Measurements from ENCODE around the gene PRDM10.

DNA sequence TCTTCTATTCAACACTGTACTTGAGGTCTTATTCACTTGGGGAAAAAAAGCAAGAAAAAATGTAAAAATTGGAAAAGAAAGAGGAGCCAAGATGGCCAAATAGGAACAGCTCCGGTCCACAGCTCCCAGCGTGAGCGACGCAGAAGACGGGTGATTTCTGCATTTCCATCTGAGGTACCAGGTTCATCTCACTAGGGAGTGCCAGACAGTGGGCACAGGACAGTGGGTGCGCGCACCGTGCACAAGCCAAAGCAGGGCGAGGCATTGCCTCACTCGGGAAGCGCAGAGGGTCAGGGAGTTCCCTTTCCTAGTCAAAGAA, 18.3 kb downstream of the ARHGAP32 start:
- PRO-cap, 10 experiments, result no peak in any of the 10 experiments

- PRO-cap, 10 experiments, result no peak in any of the 10 experiments
Observed at GRCh38 chr11:129221881-129222306, 29.8 kb upstream of the ARHGAP32 start.

DNA sequence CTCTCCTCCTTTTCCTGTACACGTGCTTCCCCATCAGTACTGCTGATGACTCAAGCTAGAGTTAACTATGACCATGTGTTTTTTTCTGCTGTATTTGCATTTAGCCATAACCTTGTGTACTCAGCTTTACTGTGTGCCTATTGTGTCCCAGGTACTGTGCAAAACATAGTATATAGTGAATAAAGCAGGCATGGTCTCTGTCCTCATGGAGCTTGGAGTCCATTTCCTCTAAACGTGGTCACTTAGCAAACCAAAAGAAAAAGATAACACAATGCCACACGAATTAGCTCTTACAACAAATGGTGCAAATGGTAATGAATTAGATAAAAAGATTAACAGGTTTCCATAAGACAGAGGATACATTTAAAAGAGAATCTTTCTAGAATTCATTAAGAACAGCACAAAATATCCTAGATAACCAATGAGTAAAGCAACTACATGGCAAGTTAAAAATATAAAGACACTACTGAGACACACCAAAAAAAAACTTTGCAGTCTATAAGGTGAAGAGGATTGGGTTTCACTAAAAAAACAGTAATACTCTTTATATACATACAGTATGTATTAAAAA, 56.7 kb upstream of the ARHGAP32 start:
- PRO-cap, 10 experiments, result no peak in any of the 10 experiments

GRCh38 chr11:129260607-129261195, 68.6 kb upstream of the ARHGAP32 start:
- PRO-cap, 10 experiments, result no peak in any of the 10 experiments

DNA sequence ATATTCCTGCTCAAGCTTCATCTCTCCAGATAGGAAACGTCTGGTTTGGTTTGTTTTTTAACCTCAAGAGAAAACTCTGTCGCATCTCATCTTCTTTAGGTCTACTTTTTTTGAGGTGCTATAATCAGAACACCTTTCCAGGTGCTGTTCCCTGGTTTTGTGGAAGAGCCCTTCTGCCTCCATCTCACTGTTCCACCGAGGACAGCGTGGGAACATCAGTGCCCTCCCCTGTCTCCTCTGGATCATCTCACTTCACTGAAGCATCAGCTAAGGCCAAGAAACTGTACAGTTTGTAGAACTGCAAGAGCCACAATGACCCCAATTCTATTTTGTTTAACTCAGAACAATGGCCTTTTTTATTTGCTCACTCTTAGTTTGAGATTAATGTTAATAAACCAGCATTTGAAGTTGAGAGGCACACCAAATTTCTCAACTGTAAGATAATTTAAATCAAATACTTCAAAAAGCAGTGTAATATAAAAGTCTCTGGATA, 82.2 kb upstream of the ARHGAP32 start:
- PRO-cap, 10 experiments, result no peak in any of the 10 experiments

- PRO-cap, 10 experiments, result no peak in any of the 10 experiments
Observed at GRCh38 chr11:129275750-129276351, 83.7 kb upstream of the ARHGAP32 start.

GRCh38 chr11:129283045-129283741, 91.1 kb upstream of the ARHGAP32 start:
- PRO-cap, 10 experiments, result peak in 2 of 10 experiments; most common plus-strand start chr11:129283456 (in 1); most common minus-strand start chr11:129283271 (in 1)

- PRO-cap, 10 experiments, result peak in 4 of 10 experiments; most common plus-strand start chr11:129364393 (in 4)
Observed at GRCh38 chr11:129364049-129364721, 11.5 kb upstream of the BARX2 start.

DNA sequence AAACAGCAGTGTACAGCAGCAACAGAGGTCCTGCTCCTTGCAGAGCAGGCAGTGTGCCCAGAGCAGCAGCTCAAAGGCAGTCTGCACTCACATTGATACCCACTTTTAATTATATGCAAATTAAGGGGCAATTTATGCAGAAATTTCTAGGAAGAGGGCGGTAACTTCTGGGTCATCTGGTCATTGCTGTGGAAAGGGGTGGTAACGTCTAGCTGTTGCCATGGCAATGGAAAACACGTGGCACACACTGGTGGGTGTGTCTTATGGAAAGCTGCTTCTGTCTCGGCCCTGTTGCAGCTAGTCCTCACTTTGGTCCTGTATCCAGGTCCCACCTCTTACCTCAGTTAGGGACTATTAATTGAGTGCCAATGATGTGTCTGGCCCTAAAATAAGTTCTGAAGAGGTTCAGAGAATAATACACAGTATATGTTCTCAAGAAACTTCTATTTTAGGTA, 36.9 kb downstream of the BARX2 start:
- PRO-cap, 10 experiments, result peak in 1 of 10 experiments; most common plus-strand start position 304 of the sequence (in 1); most common minus-strand start position 107 of the sequence (in 1)

DNA sequence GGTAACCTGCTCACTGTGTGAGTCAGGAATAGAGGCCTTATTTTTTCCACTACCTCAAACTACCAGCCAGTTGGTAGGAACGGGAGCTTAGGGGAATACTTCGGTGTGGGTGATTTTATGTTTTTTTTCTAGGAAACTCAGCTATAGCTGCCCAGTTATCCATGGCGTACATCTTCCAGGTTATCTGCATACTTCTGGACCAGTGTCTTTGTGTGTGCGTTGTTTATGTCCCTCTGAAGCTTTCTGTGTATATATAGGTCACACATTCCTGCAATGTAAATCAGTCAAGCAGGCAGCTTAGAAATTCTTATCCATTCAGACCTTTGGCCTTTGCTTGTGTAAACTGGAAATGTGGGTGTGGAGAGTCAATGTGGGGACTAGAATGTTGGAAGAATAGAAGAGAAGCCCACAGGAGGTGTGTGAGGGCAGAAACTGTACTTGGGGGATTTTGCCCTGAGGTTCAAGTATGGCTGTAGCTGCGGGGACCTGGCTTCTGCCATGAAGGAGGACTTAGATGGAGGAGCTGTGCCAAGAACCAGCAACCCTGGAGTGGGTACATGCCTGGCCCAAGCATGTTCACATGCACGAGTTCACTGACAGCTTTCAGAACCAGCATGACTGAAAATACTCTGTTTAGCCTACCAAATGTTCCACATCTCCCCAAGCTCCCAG, 51.8 kb downstream of the BARX2 start:
- PRO-cap, 10 experiments, result no peak in any of the 10 experiments

GRCh38 chr11:129768318-129768816, 47.3 kb upstream of the TMEM45B start:
- PRO-cap, 10 experiments, result no peak in any of the 10 experiments

DNA sequence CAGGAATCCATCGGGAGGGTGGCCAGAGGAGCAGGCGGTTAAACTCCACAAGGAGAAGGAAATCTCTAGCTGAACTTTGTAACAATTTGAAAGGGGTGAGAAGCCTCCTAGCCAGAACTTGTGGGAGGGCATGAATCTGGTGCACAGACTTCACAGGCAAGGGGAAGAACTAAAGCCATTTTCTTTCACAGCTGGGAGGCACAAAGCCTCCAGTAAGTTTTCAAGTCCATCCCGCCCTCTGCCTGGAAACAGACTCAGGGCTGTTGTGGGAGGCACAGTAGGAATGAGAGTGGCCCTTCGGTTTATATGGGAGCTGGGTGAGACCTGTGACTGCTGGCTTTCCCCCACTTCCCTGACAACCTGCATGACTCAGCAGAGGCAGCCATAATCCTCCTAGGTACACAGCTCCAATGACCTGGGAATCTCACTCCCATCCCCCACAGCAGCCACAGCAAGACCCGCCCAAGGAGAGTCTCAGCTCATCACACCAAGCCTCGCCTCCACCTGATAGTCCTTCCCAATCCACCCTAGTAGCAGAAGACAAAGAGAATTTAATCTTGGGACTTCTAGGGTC, 12.2 kb upstream of the TMEM45B start:
- PRO-cap, 10 experiments, result peak in 1 of 10 experiments; most common plus-strand start position 490 of the sequence (in 1); most common minus-strand start position 279 of the sequence (in 1)

DNA sequence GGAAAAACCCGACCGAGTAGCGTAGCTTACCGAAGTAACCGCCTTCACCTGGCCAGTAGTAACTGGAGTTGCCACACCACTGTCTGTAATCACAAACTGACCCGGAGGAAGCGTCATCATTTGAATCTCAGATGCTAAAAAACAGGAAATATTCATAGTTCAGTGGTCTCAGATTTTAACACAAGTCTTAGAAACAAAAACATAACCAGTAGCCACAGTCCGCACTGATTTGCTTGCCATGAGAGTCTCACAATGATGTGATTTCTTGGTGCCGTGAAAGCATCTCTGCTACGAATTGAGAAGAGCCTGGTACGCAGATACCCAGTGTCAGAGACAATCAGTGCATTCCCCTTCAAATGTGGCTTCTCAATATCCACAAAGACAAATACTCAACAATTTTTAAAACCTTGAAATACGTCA, 10.2 kb upstream of the NFRKB start:
- PRO-cap, 10 experiments, result no peak in any of the 10 experiments

DNA sequence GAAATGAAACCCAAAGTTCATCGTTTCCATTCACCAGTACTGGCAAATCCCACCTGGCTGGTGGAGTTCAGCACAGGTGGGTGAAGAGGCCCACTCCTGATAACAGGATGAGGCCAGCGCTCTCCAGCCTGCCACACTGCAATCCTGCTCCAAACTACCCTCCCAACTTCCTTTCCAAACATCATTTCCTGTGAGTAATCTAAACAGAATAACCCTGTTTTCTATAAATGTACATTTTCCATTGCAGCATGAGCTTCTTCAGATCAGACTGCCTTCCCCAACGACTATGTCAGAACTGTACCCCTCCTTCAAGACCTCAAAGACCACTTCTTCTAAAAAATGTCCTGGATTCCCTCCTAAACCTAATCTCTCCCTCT, 15.9 kb upstream of the NFRKB start:
- PRO-cap, 10 experiments, result no peak in any of the 10 experiments

GRCh38 chr11:130001931-130002673, 533 bp downstream of the PRDM10 start:
- PRO-cap, 10 experiments, result peak in 10 of 10 experiments; most common plus-strand start chr11:130002013 (in 7); most common minus-strand start chr11:130002219 (in 8)

DNA sequence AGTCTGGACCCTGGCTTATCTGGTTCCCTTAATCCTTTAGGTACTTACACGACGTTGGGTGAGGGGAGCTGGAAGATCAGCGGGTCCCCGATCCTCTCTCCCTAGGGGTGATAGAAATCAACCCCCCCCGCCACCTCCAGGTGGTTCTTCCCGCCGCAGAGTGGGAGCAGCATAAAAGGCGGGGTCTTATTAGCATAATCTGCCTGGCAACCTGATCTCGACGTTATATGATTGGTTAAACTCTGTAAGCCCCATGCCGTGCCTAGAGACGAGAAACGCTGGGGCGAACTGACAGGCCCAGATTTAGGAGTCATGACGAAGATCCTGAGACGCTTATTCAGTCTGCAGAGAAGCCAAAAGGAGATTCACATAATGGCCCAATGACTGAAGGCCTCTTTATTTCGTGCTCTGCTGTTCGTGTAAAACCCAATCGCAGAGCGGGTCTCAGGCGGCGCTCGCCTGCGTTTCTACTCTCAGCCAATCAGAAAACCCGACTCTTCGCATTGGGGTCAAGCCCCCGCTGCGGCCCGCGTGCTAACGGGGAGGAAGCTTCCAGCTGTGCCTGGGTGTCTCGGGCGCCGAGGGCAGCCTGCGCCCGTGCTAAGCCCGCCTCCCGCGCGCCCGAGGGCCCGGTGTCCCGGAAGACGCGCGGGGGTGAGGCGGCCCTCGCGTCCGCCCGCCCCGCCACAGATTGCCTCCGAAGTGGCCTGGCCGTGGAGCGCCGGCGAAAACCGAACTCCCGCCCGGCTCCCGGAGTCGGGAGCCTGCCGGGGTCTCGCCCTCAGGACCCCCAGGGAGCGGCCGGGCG, at the start of gene PRDM10:
Gene PRDM10 (minus strand): TSS at position 162 of the 808 bp plus-strand sequence.
- PRO-cap, 10 experiments, result peak in 10 of 10 experiments; most common plus-strand start position 532 of the sequence (in 6); most common minus-strand start position 162 of the sequence (in 10)

- PRO-cap, 10 experiments, result no peak in any of the 10 experiments
Observed at GRCh38 chr11:130129931-130130393, 29.6 kb upstream of the ST14 start.

GRCh38 chr11:130158343-130158891, 1.2 kb upstream of the ST14 start:
- PRO-cap, 10 experiments, result no peak in any of the 10 experiments

DNA sequence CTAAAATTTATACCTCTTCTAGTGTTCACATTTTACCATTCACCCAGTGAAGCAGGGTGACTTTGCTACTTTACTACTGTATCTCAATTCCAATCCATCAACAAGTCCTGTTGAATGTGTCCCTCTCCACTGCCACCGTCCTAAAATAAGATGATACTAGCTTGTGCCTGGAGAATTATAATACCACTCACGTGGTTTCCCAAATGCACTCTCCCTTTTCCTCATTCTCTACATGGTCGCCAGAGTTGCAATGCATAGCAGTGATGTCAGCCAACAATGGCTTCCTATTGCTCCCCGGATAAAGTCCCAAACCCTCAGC, 4.0 kb upstream of the ZBTB44 start:
- PRO-cap, 10 experiments, result peak in 2 of 10 experiments; most common plus-strand start position 224 of the sequence (in 1); most common minus-strand start position 137 of the sequence (in 1)

- PRO-cap, 10 experiments, result peak in 1 of 10 experiments; most common minus-strand start chr11:130389035 (in 1)
Observed at GRCh38 chr11:130388880-130389279, 39.5 kb downstream of the ADAMTS8 start.

All from Metastatic Breast Carcinoma in the Brain (tissue), 10 donors.